Measurements from ENCODE around the gene GCH1.

DNA sequence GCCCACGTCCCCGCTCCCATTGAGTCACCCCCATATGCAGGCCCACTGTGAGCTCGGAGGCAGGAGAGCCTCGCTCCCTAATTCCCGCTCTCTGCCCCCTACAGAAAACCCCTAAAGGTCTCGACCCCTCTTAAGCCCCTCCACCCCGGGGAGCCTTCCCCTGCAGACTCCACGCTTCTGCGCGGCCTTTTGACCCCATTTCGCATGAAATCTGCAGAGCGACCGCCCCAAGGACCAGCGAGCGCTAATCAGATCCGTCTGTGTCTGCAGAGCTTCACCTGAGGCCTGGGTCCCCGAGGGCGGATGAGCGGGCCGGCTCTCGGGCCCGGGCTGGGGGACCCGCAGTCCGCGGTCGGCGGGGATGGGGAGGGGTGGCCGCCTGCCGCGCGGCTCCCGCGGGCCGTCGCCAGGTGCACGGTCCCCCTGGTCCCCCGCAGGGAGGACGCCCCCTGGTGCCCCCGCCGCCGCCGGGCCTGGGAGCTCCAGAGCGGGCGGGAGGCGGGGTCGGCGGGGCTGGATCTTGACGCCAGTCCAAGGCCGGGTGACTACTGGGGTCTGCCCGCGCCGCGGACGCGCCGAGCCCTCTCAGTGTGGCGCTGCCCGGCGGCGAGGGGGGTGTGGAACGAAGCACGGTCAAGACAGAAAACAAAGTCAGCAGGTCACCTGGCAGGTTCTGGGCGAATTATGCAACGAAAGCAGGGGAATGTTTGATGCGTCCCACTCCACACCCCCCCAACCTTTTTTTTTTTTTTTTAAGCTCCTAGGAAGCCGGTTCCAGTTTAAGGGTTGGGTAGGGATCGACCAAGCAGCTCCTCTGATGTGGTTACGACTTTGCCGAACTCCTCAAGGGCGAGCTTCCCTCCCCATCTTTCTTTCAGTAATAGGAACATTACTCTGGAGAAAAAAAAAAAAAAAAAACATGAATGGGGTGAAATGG lies 9.9 kb downstream of the BMP4 start:
- PRO-cap, result no peak

- PRO-cap, result no peak
Observed at GRCh38 chr14:53963504-53964115, 7.0 kb upstream of the BMP4 start.

GRCh38 chr14:54392369-54392652 lies 4.5 kb upstream of the CDKN3 start:
- PRO-cap, result no peak

- PRO-cap, result no peak
Observed at GRCh38 chr14:54397329-54397767, 541 bp downstream of the CDKN3 start.

DNA sequence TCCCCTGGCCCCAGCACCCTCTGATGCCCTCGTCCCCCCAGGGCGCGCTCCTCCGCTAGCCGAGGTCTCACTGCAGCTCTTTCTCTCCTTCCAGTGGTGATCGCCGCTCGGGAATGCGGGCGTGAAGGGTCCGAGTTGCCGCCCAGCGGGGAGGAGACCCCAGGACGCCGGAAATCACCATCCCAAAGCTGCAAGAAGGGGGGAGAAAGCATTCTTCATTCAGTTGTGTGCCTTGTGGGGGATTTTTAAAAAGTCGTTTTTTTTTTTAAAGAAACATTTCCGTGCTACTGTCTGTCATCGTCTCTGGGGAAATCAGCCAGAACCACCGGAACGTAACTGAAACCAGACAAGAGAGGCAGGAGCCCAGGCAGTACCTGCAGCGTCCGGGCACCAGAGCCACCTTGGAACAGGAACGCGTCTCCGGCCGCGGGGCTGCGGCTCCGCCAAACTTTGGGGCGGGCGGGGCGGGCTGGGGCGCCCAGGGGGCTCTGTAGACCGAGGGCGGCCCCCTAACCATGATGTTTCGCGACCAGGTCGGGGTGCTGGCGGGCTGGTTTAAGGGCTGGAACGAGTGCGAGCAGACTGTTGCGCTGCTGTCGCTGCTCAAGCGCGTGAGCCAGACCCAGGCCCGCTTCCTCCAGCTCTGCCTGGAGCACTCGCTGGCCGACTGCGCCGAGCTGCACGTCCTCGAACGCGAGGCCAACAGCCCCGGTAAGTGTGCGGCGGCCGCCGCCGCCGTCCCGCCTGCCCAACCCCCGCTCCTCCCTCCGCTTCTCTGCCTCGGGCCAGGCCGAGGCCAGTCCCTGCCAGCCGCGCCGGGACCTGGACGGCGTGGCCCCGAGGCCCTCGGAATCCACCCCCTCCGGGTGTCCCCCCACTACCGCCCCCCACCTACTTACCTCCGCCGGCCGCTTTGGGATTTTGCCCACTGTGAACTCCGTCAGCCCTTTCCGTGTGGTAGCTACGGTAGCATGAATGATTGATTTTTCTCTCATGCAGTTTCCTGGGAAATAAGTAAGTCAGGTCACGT lies 789 bp downstream of the SAMD4A start:
- PRO-cap, result unidirectional peak, plus-strand start at position 319 of the sequence

GRCh38 chr14:54650883-54651231 lies 83.9 kb downstream of the SAMD4A start:
- PRO-cap, result no peak

GRCh38 chr14:54673031-54673921 lies 106.3 kb downstream of the SAMD4A start:
- PRO-cap, result no peak

DNA sequence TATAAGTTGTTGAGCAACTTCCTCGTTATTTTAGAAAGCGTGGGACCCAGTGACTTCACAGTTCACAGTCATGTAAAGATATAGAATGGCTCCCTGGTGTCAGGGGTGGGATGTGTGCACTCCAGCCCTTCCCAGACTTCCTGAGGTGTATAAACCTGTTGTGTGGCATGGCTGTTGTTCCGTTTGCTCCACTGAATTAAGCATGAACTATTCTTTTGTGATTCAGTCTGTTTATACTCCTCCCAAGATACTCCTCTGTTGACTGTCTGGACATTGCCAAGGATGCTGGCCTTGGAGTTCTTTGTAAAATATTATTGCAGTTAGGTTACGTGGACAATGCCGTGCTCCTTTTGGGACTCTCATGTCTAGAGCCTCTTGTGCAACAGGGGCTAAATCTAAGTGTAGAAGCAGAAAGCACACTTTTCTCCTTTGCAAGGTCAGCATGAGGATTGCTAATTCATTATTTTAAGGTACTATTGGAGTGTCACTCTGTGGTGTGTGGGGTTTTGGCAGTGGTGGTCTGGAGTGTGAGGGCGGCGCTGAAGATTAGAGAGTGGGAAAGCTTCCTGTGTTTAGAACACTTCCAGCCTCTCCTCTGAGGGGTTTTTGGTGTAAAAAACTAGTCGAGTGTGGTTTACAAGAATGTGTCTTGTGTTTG lies 125.3 kb downstream of the SAMD4A start:
- PRO-cap, result no peak

DNA sequence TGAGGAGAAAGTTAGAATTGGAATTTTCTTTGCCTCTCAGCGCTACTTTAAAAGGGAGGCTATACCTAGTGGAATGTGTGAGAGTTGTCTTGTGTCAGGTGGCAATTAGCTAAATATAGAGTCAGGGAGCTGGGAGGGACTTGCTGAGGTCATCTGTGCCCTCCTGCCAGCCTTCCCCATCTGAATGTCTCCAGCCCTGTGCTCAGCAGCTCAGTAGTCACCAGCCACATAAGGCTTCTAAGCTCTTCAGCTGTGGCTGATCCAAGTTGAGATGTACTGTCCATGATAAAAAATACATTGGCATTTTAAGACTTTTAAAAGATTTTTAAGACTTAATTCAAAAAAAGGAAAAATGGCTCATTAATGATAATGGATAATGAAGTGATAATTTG lies 132.3 kb downstream of the SAMD4A start:
- PRO-cap, result no peak

DNA sequence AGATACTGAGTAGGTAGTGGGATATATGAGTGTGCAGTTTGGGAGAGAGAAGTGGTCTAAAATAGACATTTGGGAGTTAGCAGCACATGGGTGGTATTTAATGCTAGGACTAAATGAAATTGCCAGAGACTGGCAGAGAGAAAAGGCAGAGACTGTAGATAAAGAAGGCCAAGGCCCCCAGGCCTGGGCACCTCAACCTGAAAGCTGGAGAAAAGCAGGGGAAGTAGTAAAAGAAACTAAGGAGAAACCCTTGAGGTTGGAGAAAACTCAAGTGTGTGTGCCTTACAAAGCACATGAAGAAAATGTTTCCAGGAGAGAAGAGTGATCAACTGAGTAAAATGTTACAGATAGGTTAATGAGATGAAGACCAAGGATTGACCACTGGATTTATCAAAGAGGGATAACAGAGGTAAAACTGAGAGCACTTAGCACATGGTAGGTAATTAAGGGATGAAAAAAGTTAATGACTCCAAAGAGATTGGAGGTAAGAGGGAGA lies 141.5 kb downstream of the SAMD4A start:
- PRO-cap, result no peak

DNA sequence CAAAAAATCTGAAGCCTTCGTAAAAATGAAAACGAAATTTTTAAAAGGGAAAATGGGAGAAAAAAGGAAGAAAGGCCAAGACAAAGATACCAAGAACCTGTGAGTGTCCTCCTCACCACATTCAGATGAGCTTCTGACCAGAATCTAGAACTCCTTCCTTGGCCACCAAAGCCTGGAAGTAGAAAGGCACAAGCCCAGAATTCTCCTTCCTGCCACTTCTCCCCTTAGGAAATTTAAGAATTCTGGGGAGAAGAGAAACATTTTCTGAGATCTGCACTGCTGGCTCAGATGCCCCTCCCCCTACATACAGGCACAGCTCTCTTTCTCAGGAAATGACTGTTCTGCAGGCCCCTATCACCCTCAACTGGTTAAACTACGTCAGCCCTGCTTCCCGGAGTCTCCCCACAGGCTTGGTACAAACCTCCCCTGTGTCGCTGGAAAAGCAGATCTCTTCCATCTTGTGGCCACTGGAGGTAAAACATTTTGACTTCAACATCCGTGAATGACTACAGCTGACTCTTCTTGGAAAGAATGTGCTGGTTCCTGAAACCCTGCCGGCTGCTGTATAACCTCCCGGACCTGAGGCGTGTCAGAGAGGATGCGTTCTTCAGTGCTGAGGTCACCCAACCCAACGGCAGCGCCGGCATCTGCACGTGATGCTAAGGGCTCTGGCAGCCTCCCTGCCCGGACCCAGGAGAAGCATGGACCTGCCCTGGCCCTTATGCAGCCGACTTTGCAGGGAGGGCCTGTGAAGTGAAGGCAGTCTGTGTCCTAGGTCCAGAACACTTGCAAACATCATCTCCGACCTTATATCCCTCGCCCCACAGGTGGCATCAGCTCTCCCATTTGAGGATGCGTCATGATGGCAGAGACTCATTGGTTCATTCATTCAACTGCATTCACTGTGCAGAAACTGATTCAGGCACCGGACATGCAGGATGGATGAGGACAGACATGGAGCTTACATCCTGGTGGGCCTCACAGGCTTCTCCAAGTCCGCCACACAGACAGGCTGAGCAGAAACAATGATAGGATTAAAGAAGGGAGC lies 129.4 kb downstream of the GCH1 start:
- PRO-cap, result no peak

DNA sequence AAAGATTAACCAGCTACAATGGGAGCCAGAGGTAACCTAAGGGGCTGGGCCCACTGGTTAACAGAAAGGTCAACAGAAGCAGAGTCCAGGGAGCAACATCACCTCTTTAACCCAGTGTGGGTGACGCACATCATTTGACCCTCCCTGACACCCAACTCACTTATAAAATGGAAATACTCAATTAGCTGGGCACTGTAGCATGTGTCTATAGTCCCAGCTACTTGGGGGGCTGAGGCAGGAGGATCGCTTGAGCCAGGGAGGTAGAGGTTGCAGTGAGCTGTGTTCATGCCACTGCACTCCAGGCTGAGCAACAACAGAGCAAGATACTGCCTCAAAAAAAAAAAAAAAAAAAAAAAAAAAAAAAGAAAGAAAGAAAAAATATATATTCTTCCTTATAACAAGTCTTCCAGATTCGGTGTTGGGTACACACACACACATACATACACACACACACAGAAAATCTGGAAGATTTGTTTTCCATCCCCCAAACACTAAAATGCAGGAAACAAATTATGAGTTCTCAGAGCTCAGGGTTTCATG lies 64.7 kb downstream of the GCH1 start:
- PRO-cap, result no peak

DNA sequence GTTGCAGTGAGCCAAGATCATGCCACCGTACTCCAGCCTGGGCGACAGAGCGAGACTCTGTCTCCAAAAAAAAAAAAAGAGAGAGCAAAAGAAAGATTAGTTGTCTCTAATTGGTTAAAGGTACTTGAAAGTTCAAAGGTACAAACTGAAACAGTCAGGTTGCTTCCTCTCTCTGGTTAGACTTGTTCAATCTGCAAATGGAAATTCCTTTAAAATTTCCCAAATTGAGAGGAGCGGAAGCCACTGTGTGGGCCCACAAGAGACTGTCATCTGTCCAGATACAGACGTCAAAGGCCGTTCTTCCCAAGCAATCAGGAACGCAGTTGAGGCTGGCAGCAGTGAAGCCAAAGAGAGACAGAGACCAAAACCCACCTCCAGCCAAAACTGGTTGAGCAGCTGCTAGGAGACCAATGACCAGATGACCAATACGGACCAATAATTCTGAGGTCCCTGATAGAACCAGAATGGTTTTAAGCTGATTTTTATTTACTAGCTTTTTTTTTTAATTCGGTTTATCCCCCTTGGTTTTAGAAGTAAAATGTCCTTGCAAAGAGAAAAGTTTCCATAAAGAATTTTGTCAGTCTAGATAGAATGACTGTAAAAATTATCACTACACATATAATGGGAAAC lies 63.5 kb downstream of the GCH1 start:
- PRO-cap, result no peak

GRCh38 chr14:54842836-54843184 lies 59.8 kb downstream of the GCH1 start:
- PRO-cap, result no peak

GRCh38 chr14:54902579-54903522 lies at the start of gene GCH1:
TSS of gene GCH1 (minus strand) at chr14:54902826.
- PRO-cap, result bidirectional peak, plus-strand start at chr14:54902978, minus-strand start at chr14:54902821

DNA sequence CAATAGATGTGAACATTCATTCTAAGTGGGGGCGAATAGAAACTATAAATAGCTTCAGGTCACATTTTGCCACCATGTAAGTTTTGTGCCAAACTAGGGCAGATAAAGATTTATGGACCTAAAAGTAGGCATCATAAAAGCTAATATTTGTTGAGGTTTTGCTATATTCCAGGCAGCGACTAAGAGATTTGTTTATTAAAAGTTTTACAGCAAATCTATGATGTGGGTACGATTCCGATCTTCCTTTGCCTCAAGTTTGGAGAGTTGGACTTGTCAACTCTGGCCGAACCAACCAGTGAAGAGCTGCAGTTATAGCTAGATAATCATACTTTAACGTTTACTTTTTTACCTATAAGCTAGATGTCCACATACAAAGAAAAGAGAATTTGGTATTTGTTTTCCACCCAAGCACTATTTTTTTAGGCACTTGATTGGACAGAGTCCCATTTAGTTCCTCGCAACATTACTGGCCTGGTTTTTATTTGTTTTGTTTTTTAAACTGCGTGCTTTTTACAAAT lies 1.6 kb downstream of the MAPK1IP1L start:
- PRO-cap, result no peak

DNA sequence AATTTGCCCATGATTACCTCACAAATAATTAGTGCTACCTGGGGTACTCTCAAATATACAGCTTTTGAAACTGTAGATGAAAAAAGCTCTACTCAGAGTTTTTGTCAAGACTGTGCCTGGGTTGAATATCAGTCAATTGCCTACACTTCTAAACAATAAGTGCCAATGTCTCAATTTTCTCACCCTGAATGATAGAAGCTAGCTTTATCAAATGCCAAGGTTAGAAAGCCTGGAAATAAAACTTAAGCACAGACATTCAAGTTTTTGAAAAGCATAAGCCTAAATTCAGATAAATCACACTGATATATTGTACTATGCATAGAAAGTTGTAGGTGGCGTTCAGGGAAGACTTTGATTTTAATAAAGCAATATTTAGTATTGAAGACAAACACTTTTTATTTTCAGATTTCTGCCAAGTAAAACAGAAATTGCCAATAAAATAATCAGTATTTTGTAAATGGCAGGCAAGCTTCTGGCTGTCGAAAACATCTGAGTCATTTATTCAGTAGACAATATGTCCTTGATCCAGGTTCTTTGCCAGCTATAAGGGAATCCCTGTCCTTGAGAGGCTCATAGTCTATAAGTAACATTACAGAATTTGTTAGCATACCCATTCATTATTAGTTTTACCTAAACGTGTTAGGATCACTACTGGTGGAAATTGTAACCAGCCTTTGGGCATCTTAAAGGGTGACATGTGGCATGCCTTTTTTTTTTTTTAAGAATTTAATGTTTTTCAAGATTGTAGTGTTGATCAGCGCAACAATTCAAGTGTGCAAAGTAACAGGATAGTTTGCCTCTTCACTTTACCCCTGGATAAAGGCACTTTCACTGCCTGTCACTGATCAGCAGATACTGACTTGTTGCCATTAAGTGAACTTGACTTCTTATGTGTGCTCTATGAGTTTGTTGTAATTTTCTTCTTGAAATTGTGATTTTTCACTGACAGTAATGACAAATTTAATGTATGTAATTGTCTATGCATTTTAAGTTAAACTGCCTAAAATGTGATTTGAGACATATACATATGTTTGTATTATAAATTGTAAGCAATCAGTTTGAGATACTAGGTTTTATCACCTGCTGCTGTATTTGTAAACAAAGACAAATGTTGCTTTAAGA lies 17.2 kb downstream of the MAPK1IP1L start:
- PRO-cap, result no peak

- PRO-cap, result no peak
Observed at GRCh38 chr14:55098244-55098788, 30.7 kb upstream of the LGALS3 start.

DNA sequence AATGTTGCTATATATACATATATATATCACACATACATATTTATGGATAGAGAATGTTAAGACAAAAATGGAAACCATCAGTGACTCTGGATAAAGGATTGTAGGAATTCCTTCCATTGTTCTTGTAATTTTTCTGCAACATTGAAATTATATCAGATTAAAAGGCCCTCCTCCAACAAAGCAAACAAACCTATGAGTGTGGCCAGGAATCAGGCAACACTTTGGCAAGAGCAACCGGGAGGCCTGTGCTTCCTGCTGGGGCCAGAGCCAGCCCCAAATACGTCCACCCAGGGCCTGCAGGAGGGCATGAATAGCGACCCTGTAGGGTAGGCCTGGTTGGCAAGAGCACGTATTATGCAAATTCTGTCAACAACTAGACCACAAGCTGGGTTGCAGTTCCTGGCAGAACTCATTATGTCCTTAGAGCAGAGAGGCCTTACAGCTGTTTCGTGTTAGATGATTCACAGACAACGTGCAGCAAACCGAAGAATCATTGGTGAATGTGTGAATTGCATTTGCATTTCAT lies 27.0 kb upstream of the LGALS3 start:
- PRO-cap, result bidirectional peak, plus-strand start at position 412 of the sequence, minus-strand start at position 312 of the sequence

DNA sequence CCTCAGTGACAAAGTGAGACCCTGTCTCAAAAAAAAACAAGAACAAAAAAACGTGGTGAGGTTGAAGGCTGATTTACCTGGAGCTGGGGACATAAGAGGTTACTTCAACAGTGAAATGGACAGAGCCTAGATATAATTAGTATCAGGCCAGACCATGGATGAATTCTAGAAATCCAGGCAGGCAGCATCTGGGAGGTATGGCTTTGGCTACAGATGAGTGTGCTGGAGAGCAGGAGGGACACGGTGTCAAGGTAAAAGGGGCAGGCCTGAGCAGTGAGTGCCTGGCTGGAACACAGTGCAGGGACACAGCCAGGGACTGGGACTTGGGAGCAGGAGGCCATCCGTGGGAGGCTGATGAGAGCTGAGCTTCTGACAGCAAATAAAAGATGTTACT lies 13.7 kb upstream of the LGALS3 start:
- PRO-cap, result no peak

Data from natural killer cell (primary cell).